NALM6 (cell line): ENCODE measurements around the gene H4C15.

- PRO-cap = no peak
These were observed 62.6 kb downstream of the PRKAB2 start for GRCh38 chr1:147109645-147110022.

DNA sequence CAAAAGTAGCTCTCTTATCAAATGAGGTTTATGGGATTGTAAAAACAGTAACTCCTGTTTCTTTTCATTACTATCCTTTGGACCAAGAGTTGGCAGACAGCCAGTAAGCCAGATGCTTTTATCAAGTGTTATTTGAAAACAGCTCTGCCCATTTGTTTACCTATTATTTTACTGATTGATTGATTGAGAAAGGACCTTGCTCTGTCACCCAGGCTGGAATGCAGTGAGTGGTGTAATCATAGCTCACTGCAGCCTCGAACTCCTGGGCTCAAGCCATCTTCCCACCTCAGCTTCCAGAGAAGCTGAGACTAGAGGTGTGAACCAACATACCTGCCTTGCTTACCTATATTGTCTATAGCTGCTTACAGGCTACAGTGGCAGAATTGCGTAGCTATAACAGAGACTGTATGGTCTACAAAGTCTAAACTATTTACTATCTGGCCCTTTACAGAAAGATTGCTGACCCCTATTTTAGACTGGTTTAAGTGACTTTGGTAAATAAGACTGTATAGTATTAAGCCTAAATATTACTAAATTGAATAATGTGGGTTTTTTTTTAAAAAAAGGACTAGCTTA, 3.5 kb downstream of the PRKAB2 start:
- PRO-cap = no peak

DNA sequence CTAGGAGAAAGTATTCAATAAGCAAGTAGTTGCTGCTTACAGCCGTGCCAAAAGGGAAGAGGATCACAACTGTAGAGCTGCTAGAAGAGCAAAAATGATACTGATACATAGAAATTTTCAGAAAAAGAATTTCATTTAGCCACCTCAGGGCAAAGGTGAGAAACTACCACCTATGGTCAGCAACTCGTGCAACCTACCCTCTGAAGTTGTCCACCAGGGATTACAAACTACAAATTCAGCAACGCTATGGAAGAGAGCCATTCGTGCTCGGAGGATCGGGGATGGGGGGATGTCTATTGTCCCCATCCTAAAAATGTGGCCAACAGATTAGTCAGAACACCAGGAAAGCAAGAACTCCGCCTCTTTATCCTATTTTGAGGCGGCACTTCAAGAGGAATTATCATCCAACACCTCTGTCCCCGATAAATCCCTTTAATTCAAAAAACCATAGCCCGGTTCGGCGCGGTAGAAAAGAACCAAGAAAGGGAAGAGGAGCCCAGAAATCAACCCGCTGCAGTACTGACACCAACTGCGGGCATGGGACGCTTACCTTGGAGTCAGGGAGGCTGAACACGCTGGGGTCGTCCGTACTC, 735 bp downstream of the PRKAB2 start:
- PRO-cap = unidirectional peak, plus-strand start at position 35 of the sequence; unidirectional peak, plus-strand start at position 260 of the sequence

DNA sequence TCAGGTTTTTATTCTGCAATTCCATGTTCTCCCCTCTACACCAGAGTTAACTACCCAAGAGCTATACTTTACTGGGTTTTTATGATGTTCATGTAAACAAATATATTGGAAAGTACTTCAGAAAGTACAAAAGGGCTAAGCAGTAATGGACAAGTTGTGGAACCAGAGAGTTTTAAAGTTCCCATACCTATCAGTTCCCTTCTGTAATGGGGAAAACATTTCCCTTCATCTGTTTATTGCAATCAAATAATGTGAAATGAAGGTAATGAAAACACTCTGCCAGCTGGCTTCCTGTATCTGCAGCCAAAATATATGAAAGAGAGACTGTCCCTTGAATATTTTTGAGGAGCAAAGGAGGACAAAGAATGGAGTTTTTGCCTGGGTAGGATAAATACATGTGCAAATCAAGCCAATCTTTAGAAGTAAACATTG, 9.9 kb downstream of the FMO5 start:
- PRO-cap = no peak

DNA sequence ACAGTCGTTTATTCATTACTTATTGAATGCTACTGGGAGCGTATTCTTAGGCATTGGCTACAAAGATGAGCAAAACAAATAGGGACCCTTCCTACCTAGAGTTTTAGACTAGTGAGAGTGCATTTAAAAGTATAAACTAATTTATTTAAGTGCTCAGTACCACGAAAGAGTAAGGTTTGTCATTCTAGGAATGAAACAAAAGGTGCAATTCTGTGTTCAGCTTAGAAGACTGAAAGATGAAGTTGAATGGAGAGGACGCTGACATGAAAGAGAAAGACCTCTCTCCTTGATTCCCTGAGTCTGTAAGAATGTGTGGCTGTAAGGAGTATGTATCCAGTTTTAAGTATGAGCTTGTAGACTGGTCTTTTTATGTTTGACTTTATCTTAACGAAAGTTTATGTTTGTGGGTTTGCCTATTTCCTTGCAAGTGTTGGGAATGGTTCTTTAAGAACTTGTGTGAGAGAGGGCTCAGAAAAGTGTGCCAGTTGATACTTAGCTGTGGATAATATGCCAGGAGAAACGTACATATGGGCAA, 1.3 kb downstream of the CHD1L start:
- PRO-cap = no peak

DNA sequence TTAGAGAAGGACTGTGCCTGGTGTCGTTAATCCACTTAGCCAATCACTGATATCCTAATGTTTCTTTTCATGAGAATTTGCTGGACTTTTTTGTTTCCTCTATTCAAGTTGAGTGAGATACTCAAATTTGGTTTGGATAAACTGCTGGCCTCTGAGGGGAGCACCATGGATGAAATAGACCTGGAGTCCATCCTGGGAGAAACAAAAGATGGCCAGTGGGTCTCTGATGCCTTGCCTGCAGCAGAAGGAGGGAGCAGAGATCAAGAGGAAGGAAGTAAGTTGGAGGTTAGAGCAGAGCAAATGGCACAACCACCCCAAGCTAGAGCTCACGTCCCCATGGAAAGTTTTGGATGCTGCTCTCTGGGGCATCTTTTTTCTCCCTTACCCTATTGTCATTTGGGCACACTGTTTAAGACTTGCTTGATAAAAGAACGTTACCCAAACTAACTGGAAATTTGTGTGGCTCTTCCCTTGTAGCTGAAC, 37.5 kb downstream of the CHD1L start:
- PRO-cap = no peak

GRCh38 chr1:147402700-147403120, 138.6 kb upstream of the BCL9 start:
- PRO-cap = no peak

GRCh38 chr1:147480116-147480360, 61.3 kb upstream of the BCL9 start:
- PRO-cap = no peak

- PRO-cap = no peak
These were observed 36.5 kb upstream of the BCL9 start for GRCh38 chr1:147504532-147505418.

GRCh38 chr1:147586790-147587731, 45.8 kb downstream of the BCL9 start:
- PRO-cap = bidirectional peak, plus-strand start at chr1:147587277, minus-strand start at chr1:147587179

- PRO-cap = unidirectional peak, minus-strand start at chr1:148038916
These were observed 110.3 kb downstream of the GPR89B start for GRCh38 chr1:148038319-148039127.

- PRO-cap = no peak
These were observed 26.4 kb downstream of the NBPF11 start for GRCh38 chr1:148125707-148126137.

- PRO-cap = no peak
These were observed 56.7 kb downstream of the PDE4DIP start for GRCh38 chr1:148900847-148901483.

DNA sequence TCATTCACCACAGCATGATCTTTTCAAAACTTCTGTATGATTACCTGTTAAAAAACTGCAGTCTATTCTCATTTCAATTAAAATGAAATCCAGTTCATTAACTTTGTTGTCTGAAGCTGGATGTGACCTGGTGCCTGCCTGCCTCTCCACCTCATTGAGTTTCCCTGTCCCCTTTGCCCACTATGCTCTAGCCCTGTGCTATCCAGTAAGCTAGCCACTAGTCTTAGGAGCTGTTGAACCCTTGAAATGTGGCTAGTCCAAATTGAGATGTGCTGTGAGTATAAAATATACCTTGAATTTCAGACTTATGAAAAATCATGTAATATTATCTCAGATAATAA, 114.1 kb downstream of the PDE4DIP start:
- PRO-cap = no peak

GRCh38 chr1:149102596-149103001, 752 bp downstream of the NBPF9 start:
- PRO-cap = unidirectional peak, plus-strand start at chr1:149102744; unidirectional peak, plus-strand start at chr1:149102781

DNA sequence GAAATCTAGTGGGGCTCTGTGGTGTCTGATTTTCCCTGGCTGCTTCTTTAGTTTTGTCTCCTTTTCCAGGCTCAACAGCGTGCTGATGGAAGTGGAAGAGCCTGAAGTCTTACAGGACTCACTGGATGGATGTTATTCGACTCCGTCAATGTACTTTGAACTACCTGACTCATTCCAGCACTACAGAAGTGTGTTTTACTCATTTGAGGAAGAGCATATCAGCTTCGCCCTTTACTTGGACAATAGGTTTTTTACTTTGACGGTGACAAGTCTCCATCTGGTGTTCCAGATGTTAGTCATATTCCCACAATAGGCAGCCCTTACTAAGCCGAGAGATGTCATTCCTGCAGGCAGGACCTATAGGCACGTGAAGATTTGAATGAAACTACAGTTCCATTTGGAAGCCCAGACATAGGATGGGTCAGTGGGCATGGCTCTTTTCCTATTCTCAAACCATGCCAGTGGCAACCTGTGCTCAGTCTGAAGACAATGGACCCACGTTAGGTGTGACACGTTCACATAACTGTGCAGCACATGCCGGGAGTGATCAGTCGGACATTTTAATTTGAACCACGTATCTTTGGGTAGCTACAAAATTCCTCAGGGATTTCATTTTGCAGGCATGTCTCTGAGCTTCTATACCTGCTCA, 29.1 kb upstream of the PPIAL4C start:
- PRO-cap = no peak

DNA sequence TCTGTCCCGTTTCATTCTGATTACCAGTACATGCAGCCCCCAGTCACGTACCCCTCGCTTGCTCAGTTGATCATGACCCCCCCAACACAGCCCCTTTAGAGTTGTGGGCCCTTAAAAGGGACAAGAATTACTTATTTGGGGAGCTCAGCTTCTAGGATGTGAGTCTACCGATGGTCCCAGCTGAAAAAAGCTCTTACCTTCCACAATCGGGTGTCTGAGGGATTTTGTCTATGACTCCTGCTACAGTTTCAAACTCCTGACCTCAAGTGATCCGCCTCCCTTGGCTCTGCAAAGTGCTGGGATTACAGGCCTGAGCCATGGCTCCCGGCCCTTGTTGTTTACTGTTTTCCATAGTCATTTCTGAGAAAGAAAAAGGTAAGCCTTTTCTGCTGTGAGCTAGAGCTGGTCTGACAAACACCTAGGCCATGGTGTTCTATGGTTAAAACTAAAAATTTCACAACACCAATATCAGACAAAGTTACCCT, 57.5 kb downstream of the PPIAL4C start:
- PRO-cap = no peak

- PRO-cap = bidirectional peak, plus-strand start at chr1:149842158, minus-strand start at chr1:149841951
These were observed 711 bp downstream of the H2AC18 start for GRCh38 chr1:149841656-149842421.

DNA sequence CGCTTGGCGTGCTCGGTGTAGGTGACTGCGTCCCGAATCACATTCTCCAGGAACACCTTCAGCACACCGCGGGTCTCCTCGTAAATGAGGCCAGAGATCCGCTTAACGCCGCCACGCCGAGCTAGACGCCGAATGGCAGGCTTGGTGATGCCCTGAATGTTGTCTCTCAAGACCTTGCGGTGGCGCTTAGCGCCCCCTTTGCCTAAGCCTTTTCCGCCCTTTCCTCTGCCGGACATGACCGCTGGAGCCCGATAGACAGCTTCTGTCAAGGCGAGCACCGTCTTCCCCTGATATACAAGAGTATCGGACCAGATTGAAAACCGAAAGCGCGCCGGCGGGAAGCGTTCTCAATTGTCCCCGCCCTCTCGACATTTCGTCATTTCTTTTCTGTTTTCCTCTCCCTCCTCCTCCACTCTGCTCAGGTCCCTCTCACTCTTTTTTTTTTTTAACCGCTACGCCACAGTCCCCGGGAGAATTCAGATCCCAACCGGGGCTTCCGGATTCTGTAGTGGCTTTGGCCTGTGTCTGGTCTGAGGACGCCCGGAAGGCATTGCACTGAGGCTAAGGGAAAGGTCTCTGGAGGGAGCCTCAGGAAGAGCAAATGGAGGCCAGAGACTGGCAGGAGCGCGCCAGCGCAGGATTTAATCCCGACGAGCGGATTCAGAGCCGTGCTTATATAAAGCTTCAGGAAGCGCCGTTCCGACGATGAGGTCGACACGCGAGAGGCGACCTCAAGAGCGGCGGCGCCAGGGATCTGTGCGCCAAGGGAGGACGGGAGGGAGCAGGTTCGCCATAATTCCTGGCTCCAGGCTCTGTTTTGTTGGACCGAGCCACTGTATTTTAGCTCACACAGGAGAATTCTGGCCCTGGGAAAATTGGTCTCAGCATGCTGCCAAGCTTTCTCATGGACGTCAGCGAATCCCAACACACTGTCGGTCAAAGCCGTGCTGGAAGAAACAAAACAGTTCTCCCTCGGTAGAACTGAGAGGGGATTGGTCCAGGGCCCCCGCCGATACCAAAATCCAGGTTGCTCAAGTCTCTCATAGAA, at the start of gene H4C15:
TSS of gene H4C15 (minus strand) at position 264 of the 1,048 bp plus-strand sequence.
- PRO-cap = bidirectional peak, plus-strand start at position 508 of the sequence, minus-strand start at position 264 of the sequence

DNA sequence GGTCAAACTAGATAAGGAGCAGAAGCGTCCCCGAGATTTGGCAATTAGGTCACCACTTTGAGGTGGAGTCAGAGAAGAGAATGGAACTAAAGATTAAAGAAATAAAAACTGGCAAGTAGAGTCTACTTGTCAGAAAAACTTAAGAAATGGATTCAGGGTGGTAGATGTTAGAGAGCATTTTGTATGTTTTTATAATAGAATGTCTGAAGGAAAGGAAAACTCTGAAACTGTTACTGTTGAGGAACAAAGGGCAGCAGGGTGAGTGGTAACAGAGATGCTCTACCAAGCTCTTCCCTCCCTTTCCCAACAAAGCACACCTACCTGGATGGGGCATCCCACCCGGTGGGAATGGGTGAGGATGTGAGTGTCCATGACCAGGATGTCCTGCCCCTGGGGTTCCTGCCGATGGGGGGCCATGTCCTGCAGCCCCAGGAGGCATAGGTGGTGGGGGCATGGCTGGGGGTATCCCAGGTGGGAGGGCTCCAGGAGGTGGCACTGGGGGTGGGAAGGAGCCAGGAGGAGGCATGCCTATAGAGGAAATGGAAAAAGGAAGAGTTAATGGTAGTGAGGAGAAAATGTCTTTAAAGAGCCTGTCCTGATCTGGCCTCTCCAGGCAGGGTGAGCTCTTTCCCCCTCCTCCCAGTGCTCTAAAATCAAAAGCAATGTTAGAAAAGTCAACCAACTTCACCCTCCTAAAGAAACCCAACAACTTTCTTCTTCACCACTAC, 1.9 kb downstream of the SF3B4 start:
- PRO-cap = no peak